Neural progenitor cell (in vitro differentiated cells): ENCODE measurements around the gene ZCCHC14.

GRCh38 chr16:86198287-86199200, 299.6 kb downstream of the IRF8 start:
- RAMPAGE, long total RNA = no peak

DNA sequence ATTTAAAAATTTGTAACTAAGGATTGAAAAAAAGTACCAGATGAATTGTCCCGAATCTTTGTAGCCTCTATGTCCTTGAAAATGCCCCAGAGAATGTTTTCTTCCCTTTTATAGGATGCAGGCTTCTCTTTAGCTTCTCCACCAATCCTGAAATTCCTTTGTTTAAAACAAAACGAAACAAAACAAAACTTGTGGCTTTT, 269.7 kb upstream of the FOXF1 start:
- RAMPAGE, long total RNA = no peak

- RAMPAGE, long total RNA = no peak
These were observed 212.2 kb upstream of the FOXF1 start for GRCh38 chr16:86298187-86298488.

GRCh38 chr16:86383410-86383793, 126.9 kb upstream of the FOXF1 start:
- RAMPAGE, long total RNA = no peak

GRCh38 chr16:86515486-86516536, 5.5 kb downstream of the FOXF1 start:
- RAMPAGE, long total RNA = no peak

DNA sequence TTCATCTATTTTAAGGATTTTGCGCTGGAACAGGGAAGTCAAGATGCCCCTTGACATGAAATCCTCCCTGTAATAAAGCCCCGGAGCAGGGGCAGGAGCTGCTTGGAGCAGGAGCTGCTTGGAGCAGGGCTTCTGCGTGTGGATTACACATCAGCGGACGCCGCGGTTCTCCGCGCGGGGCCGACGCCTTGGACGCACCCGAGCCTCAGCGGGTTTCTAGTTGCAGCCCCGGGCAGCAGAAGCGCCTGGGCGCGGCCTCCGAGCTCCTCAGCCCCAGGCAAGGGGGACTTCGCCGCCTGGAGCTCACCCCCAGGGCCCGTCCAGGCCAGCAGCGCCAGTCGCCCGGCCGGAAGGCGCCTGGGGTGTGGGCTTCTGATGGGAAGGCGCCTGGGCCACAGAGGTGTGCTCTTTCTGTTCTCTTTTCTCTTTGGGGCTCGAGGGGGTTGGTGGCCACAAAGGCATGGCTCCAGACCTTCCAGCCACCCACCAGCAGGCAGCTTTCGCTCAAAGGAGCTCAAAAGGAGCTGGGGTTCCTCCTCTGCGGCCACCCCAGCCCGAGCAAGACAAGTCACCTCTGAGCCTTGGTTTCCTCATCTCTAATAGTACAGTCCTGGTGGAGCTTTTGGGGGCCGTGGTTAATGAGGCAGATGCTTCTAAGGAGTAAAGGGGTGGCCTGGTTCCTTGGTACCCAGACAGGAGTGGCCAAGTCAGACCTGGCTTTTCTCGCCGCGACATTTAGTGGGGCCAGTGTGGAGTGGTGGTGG, 6.4 kb downstream of the FOXF1 start:
- RAMPAGE, long total RNA = no peak

GRCh38 chr16:86597795-86598488, 19.6 kb downstream of the FOXL1 start:
- RAMPAGE, long total RNA = no peak

DNA sequence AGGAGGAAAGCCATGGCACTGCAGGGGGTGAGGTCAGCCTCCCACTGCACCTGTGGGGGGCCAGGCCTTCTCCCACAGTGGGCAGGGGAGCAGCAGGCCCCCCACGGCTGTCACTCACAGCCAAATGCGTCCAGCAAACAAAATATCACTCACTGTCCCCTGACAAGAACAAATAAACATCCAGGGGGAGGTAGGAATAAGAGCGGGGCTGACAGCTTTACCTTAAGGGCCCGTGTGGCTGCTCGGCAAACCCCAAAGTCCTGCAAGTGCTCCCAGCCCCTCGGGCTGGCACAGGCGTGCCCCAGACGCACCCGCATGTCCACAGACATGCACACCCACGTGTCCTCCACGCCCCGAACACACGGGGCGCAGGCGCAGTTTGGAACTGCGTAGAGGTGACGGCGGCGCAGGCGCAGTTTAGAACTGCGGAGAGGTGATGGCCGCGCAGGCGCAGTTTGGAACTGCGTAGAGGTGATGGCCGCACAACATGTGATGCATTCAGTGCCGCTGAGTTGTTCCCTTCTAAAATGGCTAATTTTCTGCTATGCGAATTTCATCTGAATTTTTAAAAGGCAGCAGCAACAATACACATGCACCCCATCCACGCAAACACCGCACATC, 291.2 kb downstream of the FOXL1 start:
- RAMPAGE, long total RNA = no peak

DNA sequence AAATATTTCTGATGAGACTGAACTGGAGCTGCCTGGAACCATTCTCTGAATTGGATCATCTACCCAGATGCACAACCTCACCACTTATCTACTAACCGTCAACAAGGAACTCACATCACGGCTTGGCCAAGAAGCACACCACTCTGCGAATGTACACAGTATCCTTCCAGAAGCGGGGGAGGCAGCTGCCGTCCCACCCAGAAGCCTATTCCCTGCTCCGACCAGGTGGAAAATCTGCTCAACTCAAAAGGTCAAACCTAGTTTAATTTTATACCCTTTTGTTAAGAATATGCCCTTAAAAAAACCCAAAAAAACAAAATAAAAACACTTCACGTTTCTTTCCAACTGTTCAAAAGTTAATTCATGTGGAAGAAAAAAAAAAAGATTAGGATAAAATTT, 283.2 kb downstream of the C16orf95 start:
- RAMPAGE, long total RNA = no peak

- RAMPAGE, long total RNA = no peak
These were observed 116.1 kb downstream of the C16orf95 start for GRCh38 chr16:87201171-87201422.

DNA sequence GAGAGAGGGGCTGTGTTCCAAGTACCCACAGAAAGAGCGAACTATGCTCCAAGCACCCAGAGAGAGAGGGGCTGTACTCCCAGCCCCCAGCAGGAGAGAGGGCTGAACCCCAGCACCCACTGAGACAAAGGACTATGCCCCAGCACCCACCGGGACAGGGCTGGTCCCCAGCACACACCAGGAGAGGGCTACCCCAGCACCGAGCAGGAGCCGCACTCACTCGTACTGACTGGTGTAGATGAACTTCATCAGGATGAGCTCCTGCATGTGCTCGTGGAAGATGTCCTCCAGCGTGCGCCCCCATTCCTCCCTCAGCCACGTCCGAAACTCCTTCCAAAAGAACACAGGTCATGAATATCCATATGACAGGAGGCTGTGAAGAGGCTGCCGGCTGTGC, 18.7 kb upstream of the C16orf95 start:
- RAMPAGE, long total RNA = no peak

- RAMPAGE, long total RNA = no peak
These were observed 24.9 kb upstream of the C16orf95 start for GRCh38 chr16:87342050-87342573.

GRCh38 chr16:87412241-87413417, 20.5 kb downstream of the MAP1LC3B start:
- RAMPAGE, long total RNA = no peak

DNA sequence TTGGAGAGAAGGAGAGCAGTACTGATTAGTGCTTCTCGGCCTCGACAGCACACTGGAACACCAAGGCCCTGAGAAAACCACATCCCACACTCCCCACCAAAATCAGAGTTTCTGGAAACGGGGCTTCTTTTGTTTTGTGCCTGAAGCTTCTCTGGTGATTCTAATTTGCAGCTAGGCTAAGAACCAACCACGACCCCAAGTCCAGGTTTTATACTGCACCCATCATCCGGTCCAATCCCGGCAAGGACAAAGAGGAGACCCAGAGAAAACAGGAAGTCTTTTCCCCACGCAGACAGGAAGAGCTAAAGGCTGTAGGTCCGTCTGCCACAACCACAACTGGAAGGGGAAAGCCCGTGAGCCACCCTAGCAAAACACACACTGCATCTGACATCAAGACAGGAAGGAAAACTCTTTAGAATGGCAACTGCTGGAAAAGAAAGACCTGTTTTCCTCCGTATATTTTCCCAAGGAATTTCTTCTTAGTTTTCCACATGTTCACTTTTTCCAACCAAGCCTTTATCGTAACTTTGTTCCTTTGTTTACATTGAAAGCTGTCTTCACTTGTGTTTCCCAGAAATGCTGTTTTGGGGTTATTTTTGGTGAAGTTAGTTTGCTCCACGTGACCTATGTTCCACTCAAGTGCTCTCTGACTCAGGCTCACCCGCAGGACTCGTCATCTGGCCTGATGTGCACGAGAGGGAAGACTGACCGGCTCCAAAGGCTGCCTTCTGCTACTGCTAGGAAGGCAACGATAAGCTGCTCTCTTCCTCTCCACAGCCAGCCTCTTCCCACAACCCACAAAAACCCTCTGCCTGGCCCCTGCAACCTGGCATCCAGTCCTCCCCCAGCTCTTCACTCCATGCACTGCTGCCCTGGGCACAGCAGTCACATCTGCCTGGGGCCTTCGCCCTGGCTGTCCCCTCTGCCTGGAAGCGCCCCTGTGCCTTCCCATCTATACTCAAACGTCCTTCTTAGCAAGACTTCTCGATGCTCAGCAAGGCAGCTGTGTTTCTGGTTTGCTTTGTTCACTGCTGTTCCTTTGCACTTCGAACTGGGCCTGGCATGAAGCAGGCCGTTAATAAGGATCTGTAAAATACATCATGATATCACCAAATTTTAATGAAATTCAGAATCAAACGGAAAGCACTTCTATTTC, 28.2 kb downstream of the ZCCHC14 start:
- RAMPAGE, long total RNA = no peak

DNA sequence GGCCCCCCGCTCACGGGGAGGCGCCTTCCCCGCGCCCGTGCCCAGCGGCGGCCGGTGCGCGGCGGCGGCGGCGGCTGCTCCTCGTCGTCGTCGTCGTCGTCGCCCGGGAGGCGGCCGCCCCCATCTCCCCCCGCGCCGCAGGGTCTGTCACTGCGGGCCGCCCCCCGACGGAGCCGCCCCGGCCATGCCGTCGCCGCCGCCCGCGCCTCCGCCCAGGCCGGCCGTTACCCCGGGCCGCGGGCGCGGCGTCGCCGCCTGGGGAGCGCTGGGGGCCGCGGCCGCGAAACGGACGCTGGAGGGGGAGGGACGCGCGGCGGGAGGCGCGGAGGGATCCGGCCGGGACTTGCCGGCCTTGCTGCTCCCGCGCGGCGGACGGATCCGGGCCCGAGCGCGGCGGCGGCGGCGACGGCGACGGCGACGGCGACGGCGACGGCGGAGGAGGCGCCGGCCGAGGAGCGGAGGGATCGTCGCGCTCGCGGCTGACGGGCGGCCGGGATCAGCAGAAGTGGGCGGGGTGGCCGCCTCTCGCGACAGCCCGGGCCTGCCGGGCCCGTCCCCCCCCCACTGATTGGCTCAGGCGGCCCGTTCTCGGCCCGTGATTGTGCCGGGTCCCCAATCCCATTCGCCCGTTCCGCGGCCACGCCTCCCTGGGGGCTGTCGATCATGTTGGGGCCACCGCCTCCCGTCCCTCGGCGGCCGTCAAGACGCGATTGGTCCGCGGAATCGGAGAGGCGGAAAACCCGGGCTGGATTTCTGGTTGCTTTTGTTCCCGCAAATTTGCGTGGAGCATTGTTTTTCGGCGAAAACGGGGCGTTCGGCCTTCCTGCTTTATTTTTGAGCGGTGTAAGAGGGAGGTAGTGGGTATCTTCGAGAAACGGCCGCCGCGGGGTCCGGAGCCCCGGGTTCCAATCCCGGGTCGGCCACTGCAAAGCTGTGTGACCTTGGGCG, at the start of gene ZCCHC14:
Gene ZCCHC14, minus strand, starts transcription at position 507 of the 948 bp plus-strand sequence.
- RAMPAGE, long total RNA = no peak

- RAMPAGE, long total RNA = no peak
These were observed 25.6 kb upstream of the ZCCHC14 start for GRCh38 chr16:87518315-87518968.

GRCh38 chr16:87576251-87576709, 26.0 kb upstream of the JPH3 start:
- RAMPAGE, long total RNA = no peak

- RAMPAGE, long total RNA = no peak
These were observed 27.2 kb downstream of the JPH3 start for GRCh38 chr16:87629460-87629932.

GRCh38 chr16:87704763-87705334, 60.9 kb downstream of the KLHDC4 start:
- RAMPAGE, long total RNA = no peak

DNA sequence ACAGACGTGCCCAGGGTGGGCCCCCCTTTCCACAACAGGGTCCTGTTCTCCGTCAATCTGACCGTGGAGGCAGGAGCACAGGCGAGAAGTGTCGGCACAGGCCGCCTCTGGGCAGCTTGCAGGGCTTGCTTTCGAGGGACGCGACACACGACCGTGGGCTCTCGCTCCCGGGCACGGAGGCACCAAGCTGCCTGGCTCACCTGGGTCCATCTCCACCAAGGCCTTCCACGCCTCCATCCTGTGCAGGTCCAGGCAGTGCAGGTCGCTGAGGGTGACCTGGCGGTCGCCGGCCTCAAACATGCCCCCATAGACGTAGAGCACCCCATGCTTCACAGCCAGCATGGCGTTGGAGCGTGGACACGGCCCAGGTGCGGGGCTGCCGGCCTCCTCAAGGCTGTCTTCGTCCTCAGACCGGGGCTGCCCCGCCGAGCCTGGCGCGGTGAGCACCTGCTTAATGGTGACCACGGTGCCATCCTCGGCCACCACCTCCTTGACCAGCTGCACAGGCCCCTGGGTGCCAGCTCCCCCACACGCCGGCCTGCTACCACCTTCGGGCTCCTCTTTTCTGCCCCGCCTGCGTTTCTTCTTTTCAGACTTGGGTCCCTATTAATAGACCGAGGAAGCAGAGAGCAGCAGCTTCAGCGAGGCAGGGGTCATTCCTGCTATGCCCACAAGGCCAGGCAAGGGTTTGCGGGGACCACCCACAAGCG, 56.6 kb downstream of the KLHDC4 start:
- RAMPAGE, long total RNA = no peak